Colon Carcinoma Metastatic in the Brain (tissue), 2 donors: ENCODE measurements around a stretch of chr2.

DNA sequence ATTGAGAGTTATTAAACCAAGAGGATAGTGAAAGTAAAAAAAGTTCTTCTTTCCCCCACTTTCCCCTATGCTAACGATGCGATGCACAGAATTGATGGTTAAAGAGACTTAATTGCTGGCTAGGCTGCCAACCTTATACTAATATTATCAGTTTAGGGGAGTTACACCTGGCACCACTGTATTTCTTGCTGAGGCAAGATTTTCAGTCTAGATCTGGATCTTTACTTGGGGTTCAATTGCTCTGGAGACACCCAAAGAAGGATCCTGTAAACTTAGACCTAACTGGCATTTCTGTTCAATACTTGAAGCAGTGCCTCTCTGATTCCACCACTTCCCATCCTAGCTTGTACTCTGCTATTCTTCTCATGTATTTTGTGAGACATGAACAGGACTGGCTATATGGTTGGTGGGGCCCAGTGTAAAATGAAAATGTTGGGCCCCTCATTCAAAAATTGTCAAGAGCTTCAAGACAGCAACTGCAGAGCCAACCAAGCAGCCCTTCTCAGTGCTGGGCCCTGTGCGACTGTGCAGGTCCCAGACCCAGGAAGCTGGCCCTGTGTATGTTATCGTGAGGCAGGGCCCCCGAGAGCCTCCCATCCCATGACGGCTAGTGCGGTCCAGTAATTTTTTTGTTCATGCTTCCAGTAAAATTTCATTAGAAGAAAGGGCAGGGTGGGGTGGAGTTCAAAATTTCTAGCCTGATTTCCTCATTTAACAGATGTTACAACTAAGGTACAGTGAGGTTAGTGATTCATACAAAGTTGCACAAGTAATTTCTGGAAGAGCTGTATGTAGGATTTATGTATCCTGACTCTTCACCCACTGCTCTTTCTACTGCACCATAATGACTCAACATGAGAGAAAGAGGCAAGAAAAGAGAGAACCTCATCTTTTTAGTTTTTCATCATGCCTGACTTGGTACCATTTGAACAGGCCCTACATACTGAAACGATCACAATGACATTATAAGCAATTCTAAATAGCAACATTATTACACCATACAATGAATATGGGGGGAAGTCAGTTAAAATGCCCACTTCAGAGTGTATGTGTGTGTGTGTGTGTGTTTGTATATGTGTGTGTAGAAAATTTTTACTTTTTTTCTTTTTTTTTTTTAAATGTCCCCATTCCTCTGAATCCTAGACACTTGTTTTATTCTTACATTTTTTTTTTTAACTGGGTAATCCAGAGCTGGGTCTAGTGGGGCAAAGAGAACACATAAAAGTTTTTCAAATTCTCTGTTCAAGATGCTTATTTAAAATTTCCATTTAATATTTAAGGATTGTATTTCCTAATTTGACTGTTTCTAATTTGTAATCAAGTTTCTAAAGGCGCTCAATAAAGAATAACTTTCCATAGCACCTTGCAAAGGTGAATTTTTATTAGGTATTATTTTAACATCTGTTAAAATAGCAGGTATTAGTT lies 82.1 kb upstream of the GTDC1 start:
- PRO-cap, 2 experiments, result no peak in any of the 2 experiments

DNA sequence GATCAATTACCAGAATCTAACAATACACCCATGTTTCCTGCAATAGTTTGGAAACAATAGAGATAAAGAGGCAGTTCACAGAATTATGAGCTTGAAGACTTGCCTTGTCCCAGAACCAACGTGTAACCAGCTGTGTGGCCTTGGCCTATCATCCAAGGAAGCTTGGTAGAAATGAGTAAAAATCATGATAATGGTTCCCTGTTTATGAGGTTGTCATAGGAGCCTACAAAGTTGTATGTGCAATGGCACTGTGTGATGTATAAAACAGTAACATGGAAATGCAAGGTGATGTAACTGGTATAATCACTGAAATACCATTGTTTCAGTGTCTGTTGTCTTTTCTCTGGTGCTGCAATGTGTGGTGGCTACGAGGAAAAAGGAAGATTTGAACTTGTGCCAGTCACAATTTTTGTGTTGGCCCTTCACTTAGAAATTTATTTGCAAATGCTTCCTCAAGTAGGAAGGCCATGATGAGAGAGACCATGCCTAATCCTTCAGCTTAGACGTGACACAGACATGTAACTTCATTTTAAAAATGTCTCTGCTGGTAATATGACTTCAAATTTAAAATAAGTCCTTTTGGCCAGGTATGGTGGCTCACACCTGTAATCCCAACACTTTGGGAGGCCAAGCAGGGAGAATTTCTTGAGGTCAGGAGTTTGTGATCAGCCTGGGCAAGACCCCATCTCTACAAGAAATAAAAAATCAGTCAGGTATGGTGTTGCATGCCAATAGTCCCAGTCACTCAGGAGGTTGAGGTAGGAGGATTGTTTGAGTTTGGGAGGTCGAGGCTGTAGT lies 85.0 kb downstream of the ZEB2 start:
- PRO-cap, 2 experiments, result no peak in any of the 2 experiments

- PRO-cap, 2 experiments, result no peak in any of the 2 experiments
Measured at GRCh38 chr2:144444702-144445214, 75.2 kb downstream of the ZEB2 start.

GRCh38 chr2:144445215-144446375 lies 74.3 kb downstream of the ZEB2 start:
- PRO-cap, 2 experiments, result no peak in any of the 2 experiments

DNA sequence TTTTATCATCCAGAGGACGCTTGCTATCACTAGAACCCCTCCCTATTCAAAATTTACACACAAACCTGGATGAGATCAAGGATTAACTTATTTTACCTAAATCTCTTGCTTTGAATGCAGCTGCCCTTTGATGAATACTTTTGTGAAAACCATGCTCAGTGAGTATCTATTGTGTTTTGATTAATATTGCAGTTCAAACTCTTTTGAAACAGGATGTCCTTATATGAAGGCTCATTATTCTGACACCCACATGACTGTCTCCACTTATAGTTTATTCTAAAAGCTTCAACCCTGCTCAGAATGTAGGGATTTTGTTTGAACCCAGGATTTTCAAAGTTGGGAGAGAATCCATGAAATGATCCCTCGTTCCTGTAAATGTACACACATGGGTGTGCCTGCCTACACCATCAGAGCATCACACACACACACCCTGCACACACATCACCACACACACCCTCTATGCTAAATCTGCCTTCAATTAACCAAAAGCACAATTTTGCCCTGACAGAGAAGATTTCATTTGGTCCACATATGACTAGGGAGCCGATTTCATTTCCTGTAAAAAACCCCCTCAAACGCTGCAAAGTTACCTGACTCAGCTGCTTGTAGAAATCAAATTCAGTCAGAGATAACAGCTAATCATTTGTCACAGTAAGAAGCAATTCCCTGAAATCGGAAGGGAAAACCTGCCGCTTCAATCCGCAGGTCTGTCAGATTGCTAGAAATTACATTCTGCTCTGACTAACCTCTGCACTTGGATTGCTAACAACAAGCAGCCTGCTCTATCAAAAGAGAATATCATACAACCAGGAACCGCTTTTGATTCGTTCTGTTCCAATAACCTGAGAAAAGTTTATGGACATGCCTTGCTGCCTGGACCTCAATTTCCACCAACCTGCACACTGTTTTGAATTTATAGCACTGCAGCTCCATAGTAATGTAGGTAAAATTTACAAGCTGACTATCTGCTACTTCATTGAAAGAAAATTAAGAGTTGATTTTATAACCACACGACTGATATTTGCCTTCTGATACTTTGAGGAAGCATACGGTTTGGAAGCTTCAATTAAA lies 65.1 kb downstream of the ZEB2 start:
- PRO-cap, 2 experiments, result no peak in any of the 2 experiments

DNA sequence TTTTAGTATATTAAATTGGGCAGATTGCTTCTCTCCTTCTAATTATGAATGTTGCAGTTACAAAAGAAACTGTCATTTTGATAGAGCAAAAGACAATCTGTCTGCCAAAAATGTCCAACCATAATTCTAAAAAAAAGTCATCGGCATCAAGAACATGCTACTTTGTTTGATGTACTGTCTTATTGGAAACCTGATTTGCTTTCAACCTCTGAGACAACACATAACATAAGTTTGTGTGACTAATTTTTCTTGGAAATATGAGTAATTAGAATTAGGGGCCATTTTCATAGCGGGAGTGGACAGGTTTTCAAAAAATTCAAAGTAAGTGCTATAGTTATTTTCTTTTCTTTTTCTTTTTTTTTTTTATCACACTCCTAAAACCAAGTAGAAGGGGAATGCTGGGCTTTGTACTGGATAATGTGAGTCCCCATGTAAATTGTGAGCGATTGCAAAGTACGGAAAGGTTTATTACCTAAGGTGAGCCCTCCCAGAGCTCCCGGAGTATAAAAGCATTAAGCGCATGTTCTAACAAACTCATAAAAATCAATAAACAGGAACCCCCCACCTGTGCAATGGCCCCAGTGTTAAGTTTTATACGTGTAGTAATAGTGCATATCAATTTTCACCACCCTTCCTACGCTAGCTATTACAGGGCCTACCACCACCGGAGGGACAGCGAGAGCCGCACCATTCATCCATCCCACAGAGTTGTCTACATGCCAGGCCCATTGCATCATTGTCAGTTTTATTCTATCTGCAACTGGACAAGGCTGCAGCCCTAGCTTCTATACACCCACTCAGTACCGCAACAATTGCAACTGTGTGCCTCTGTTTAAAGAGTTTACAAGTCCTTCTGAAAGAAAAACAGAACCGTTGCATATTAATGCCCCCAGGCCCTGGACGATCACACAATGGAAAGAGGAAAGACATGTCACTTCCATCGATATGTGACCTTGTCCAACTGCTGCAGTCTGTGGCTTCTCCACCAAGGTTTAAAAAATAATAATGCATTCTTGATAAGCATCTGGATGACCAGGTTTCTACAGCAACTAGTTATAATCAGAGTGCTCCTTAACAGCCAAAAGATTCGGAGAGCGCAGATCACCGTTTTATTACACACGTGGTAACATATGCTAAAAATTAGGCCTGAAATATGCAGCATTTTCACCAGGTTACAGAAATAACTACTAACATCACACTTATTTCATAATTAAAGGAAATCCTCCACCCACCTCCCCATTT lies 58.8 kb downstream of the ZEB2 start:
- PRO-cap, 2 experiments, result no peak in any of the 2 experiments

DNA sequence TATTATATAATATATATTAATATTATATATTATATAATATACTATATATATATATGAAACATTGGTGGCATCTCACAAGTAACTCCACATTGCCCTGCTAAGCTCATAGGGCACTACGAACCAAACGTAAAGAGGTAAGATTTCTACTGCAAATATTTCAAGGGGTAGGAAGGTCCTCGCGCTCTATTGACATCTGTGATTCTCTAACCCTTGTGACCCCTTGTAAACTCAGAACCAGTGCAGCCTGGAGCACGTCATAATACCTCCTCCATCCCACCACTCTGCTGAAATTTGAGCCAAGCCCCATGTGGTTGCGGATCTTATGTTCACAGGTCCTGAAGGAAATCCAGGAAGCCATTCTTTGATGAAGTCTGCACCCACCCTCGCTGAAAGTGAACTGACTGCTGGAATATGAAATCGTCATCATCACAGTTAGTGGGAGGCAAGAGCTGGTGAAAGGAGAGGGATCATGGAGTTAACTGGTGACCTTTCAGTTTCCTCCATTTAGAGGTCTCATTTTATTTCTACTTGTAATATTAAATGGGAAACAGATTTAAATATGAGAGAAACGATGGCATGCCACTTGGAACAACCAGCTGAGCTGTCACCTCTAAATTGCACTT lies 21.7 kb downstream of the ZEB2 start:
- PRO-cap, 2 experiments, result no peak in any of the 2 experiments

GRCh38 chr2:144500275-144501235 lies 19.4 kb downstream of the ZEB2 start:
- PRO-cap, 2 experiments, result no peak in any of the 2 experiments

- PRO-cap, 2 experiments, result no peak in any of the 2 experiments
Measured at GRCh38 chr2:144505103-144506069, 14.5 kb downstream of the ZEB2 start.

GRCh38 chr2:144518974-144519790 lies 737 bp downstream of the ZEB2 start:
- PRO-cap, 2 experiments, result no peak in any of the 2 experiments

GRCh38 chr2:144520834-144521390 lies 993 bp upstream of the ZEB2 start:
- PRO-cap, 2 experiments, result no peak in any of the 2 experiments

DNA sequence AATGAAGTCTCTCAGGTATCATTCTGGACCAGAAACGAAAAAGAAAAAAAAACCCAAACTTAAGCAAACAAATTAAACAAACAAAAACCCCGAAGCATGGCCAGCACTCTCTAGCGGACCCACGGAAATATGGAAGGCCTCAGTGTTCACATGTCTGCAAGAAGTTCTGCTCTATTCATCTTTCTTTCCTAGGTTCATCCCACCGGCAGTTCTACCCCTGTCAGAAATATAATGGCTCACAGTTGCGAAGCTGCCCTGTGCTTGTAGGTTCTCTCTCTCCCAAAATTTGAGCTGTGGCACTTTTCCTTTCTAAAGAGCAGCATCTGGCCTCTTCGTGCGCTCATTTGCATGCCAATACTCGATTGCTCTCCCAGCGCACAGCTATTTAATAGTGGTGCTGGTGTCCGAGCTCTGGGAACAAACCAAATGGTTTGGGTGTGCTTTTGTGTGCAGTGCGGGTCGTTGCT lies 129.0 kb upstream of the ZEB2 start:
- PRO-cap, 2 experiments, result no peak in any of the 2 experiments

DNA sequence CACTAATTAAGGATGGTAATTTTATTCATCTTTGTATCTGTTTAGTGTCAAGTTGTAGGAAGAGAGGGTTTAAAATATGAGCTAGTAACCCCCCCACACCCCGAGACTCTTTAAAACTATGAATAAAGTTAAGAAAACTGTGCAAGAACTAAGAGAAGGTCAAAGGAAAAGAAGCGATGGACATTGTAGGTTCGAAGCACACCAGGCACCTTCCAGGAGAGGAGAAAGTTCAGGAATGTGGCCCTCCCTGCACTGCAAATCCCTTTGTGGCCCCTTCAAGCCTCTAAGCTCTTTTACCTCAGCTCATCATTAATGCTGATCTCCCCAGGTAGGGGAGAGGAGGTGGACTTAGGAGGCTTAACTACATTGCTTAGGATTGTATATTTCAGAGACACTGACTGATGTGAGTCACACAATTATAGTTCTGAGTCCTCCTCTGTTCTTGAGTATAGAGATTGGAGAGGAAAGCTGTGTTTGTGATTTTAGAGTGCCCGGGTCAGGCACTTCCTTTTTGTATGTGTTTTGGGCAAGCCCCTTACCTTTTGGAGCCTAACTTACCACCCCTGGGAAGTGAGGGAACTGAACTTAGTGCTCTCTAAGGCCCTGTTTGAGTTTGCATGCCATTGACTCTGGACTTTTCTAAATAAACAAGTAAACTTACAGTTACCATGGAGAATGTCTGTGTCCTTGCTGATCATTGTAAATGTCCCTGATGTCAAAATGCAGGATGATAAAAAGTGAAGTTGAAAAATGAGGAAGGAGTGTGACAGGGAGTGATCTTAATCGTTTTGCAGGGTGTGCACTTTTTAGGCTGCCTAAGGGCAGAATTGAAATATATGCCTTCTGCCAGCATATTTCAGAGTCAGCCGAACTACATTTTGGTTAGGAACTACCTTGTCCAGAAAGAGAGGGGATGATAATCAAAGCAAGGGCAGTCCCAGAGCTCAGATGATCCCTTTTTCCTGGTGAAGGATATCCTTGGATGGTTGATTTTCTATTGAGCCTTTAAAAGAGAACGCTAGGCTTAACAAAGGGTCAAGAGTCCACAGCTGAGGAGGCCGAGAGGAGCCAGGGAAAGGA lies 140.9 kb upstream of the ZEB2 start:
- PRO-cap, 2 experiments, result peak in 1 of 2 experiments; most common plus-strand start position 854 of the sequence (in 1)

- PRO-cap, 2 experiments, result no peak in any of the 2 experiments
Measured at GRCh38 chr2:144999022-144999855, 479.3 kb upstream of the ZEB2 start.

DNA sequence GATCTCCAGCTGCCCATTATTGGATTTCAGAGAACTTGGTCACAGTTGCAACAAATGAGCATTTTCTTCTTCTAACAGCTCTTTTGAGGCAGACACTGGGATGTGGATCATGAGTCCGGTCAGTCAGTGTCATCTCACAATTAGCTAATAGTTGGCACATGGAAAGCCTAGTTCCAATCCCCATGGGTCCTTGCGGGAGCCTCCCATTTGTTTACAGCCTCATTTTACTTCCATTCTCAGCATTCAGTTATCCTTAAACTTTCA lies 546.9 kb upstream of the ZEB2 start:
- PRO-cap, 2 experiments, result no peak in any of the 2 experiments

GRCh38 chr2:145194612-145195065 lies 674.7 kb upstream of the ZEB2 start:
- PRO-cap, 2 experiments, result no peak in any of the 2 experiments

DNA sequence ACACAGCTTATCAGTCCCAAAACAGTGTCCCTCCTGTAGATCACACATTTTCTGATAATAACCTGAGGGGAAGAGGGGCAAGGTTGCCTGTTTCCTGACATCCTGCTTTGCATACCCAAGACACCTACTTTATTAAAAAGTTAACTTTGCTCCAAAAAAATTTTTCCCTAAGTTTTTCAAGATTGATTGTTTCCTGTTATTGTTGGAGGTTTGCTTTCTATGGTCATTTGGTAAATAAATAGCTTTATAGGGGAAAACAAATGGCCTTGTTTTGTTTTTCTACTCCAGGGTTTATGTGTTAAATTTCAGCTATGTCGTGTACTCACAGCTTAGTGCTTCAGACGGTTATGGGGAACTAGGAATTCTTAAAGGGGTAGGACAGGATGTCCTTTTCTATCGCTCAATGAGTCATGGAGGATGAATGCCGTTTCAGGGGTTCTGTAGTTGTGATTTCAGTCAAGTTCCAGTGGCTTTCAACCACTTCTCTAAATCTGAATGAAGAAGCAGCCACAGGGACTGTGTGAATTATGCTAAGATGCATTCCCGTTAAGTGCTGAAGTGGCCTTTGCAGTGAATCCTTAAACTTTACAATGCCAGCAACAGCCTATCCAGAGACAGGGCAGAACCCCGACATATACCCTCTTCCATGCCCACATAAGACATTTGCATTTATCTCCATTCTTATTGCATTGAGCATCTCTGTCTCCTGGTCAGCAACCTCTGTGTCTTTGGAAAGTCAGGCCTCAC lies 1231.6 kb upstream of the ZEB2 start:
- PRO-cap, 2 experiments, result no peak in any of the 2 experiments

GRCh38 chr2:147852376-147852919 lies 7.6 kb downstream of the ACVR2A start:
- PRO-cap, 2 experiments, result no peak in any of the 2 experiments

- PRO-cap, 2 experiments, result no peak in any of the 2 experiments
Measured at GRCh38 chr2:148019957-148020210, 653 bp downstream of the ORC4 start.

GRCh38 chr2:148020211-148020553 lies 355 bp downstream of the ORC4 start:
- PRO-cap, 2 experiments, result no peak in any of the 2 experiments